SJCRH30 (cell line): Measurements from ENCODE around the genes SPOUT1 and SH3GLB2.

DNA sequence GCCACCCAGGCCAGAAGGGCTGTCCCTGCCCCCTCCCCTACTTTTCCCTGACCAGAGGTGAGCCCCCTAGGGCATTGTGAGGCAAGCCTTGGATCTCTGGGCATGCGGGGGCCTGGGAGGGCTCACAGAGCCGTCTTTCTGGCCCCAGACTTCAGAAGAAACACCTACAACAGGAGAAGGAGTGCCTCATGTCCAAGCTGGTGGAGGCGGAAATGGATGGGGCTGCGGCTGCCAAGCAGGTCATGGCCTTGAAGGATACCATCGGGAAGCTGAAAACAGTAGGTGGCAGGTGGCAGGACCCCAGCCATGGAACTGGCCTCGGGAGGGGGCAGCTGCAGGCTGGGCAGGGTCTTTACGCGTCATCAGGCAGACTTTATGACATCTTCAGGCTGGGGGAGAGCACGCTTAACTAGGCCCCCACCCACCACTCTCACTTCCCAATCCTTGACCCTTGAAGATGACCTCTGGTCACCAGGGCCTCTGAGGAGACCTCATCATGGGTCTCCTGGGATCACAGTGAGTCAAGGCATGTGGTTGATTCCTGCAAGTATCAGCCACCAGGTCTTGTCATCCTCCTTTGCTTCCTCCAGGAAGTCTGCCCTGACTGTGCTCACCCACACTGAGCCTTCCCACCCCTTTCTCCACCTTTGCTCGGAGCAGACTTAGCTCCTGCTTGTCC is 17.1 kb downstream of the ODF2 start:
- RAMPAGE, long total RNA: no peak

DNA sequence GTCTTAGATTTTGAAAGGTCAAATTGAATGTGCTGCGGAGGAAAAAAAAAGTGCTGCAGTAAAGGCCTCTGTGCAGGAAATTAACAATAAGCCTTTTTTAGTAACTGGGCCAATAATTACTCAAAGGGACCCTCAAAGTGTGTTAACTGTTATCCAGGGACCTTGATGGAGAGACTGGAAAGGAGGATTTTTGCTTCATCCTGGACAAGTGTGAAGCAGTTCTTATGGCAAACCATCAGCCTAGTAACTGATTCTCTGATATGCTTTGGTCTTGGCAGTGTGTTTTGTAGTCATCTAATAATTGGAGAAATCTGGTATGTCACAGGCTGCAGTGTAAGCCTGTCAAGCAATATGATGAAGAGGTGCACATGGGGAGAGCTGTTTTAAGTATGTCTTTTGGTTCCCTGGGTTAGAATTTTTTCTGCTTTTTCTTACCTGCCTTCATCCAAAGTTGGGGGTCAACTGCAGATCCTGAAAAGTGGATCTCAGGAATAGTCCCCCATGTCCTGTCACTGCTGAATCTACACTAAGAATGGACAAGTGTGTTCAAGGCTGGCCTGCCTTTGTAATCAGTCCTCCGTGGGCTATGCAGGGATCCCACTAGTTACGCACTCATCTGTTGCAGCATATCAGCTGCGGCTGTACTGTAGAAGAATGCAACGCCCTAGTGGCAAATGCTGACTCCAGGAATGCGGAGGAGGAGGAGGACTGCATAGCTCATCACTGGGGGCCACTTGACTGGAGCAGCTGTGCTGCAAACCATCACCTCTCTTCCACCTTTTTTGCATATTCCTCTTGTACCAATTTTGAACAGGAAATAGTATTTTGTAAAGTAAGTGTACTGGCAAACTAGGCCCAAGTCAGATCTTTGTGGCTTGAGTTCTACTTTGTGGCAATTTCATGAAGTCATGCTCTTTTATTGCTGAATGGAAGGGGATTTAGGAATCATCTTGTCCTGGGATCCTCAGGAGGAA is 1.9 kb downstream of the SPTAN1 start:
- RAMPAGE, long total RNA: no peak

GRCh38 chr9:128568543-128568909 is 16.1 kb downstream of the SPTAN1 start:
- RAMPAGE, long total RNA: no peak

GRCh38 chr9:128580847-128581191 is 28.4 kb downstream of the SPTAN1 start:
- RAMPAGE, long total RNA: no peak

DNA sequence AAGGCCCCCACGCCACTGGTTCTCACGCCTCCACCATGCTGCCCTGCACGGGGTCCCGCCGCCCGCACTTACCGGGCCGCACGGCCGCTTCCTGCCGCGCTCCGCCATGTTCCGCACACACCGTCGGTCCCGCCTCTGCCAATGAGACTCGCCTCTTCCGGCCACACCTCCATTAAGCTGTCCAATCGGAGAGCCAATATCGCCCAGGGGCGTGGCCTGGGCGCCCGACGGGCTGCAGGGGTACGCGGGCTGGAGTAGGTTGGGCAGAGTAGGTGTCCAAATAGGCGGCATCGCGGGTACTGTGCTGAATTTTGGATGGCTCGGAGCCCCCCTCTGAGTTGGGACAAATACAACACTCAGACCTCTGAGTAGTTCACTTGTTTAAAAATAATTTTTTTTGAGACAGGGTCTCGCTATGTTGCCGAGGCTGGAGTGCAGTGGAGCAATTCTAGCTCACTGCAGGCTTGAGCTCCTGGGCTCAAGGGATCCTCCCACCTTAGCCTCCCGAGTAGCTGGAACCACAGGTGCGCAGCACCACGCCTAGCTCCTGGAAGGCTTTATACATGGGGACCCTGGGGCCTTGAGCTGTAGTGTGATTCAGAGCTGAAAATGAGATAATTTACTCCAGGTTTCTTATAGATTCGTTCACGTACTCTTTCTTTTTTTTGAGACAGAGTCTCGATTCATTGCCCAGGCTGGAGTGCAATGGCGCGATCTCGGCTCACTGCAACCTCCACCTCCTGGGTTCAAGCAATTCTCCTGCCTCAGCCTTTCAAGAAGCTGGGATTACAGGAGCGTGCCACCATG is at the start of gene SPOUT1:
TSS of gene SPOUT1 (minus strand) at position 122 of the 807 bp plus-strand sequence.
- RAMPAGE, long total RNA: no peak

GRCh38 chr9:128862336-128863141 is 19.2 kb downstream of the KYAT1 start:
- RAMPAGE, long total RNA: no peak

GRCh38 chr9:128883642-128884693 is 2.0 kb downstream of the LRRC8A start:
- RAMPAGE, long total RNA: no peak

- RAMPAGE, long total RNA: no peak
Measured at GRCh38 chr9:128899322-128900331, 17.7 kb downstream of the LRRC8A start.

DNA sequence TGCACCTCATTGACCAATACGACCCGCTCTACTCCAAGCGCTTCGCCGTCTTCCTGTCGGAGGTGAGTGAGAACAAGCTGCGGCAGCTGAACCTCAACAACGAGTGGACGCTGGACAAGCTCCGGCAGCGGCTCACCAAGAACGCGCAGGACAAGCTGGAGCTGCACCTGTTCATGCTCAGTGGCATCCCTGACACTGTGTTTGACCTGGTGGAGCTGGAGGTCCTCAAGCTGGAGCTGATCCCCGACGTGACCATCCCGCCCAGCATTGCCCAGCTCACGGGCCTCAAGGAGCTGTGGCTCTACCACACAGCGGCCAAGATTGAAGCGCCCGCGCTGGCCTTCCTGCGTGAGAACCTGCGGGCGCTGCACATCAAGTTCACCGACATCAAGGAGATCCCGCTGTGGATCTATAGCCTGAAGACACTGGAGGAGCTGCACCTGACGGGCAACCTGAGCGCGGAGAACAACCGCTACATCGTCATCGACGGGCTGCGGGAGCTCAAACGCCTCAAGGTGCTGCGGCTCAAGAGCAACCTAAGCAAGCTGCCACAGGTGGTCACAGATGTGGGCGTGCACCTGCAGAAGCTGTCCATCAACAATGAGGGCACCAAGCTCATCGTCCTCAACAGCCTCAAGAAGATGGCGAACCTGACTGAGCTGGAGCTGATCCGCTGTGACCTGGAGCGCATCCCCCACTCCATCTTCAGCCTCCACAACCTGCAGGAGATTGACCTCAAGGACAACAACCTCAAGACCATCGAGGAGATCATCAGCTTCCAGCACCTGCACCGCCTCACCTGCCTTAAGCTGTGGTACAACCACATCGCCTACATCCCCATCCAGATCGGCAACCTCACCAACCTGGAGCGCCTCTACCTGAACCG is 12.2 kb upstream of the PHYHD1 start:
- RAMPAGE, long total RNA: no peak

- RAMPAGE, long total RNA: no peak
Measured at GRCh38 chr9:129027399-129028440, at the start of gene SH3GLB2. Gene SH3GLB2 (minus strand): TSS chr9:129028331.

- RAMPAGE, long total RNA: no peak
Measured at GRCh38 chr9:129077200-129077613, 3.7 kb upstream of the DOLPP1 start.

DNA sequence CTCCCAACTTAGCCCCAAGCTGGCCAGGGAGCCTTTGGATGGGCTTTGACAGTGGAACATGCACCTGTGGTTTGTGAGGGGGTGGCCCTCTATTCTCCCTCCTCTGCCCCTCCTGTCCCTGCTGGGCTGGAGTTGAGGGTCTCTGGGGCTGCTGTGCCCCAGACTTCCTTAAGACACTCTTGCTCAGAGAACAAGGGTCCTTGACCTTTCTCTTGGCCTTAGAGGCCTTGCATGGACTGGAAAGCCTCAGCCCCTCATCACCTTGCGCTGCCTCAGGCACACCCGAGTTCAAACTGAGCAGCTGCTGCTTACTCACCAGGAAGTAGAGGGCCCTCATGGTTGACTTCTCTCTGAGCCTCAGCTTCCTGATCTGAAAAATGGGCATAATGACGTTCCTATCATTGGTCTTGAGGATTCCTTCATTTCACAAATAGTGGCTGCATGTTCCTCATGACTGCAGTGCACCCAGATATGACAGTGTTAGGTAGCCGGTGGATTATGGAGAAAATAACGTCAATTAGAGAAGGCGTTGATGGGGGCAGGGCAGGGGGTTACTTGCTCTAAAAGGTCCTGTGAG is 28.7 kb downstream of the IER5L start:
- RAMPAGE, long total RNA: no peak

DNA sequence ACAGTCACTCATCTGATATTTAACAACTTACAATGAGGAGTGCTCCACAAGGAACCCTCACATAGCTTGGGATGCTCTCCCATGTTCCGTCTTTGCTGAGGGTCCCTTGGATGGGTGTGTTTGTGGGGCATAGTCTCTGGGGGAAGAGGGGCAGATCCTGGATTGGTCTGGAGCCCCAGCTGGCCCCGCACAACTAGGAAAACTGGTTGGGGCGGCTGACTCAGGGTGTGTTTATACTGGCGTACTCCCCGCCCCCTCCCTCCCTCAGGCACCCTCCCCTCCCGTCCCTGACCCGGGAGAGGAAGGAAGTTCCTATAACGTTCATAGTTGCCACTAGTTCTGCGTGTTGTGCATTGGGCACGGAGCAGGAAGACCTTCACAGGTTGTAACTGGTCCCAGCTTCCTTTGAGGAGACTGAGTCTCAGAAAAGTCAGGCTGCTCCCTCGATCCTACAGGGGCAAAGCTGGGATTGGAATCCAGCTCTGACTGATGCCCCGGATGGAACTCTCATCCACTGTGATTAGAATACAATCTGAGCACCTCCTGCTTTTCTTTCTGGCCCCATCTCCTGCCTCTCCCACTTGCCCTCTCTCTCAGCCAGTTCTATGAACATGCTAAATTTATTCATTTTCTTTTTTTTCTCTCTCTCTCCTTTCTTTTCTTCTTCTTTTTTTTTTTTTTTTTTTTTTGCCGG is 11.0 kb downstream of the IER5L start:
- RAMPAGE, long total RNA: no peak

DNA sequence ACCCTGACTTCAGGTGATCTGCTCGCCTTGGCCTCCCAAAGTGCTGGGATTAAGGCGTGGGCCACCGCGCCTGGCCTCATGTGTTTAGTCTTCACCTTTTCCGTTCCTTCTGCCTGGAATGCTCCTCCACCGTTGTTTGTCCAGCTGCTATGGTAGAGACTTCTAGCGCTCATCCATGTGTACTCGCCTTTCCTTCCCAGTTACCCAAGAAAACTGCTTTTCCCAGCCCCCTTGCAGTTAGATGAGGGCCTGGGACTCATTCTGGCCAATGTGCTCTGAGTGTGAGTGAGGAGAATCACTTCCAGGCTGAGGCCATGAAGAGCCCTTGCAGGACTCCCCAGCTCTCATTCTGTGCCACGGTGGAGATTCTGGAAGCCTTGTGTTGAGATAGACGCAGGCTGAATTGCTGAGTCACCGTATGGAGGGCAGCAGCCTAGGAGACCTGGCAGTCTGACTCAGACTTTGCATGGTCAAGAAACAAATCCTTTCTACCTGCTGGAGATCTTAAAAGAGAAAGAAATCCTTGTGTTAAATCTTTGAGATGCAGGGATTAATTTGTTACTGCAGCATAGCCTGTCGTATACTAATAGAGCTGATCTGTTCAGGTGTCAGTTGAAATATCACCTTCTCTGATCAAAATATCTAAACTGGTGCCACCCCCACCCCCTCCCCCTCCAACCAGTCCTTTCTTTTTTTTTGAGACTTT is 10.1 kb downstream of the IER5L start:
- RAMPAGE, long total RNA: no peak

- RAMPAGE, long total RNA: no peak
Measured at GRCh38 chr9:129172398-129173409, 5.4 kb downstream of the IER5L start.

DNA sequence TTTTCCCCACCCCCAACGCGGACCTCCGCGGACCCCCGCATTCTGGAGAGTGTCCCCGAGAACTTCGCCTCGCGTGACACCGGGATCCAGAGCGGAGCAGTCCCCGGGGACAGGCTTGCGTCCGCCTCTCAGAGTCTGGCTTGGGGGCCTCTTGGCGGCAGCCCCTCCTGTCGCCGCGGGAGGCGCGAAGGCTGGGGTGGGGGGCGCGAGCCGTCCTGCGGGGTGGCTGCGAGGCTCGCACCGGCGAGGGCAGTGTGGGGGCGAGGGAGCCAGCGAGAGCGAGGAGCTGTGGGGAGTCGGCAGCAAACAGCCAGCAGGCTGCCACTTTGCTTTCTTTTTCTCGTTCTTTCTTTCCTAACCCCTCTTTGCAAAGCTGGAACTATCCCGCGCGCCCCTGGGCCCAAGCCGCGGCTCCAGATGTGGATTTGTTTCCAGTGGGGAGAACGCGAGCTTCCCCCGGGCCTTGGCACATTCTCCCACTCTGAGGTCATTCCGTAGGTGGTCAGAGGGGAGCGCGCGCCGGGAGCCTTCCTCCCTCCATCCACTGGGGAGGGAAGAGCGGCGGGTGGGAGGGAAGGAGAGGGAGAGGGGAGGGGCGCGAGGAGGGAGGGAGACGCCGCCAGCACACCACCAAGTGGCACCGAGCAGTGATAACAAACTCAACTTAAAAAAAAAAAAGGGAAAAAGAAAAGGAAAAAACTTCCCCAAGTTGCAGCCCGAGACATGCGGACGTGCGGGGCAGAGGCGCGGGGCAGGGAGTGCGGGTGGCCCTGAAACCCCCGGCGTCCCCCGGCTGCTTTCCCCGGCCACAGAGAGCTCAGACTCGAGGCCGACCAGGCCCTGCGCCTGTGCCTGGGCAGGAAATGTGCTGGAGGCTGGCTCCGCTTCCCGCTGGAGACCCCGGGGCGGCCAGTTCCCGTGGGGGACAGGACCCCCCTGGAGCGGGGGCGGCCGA is 3.4 kb downstream of the IER5L start:
- RAMPAGE, long total RNA: no peak

DNA sequence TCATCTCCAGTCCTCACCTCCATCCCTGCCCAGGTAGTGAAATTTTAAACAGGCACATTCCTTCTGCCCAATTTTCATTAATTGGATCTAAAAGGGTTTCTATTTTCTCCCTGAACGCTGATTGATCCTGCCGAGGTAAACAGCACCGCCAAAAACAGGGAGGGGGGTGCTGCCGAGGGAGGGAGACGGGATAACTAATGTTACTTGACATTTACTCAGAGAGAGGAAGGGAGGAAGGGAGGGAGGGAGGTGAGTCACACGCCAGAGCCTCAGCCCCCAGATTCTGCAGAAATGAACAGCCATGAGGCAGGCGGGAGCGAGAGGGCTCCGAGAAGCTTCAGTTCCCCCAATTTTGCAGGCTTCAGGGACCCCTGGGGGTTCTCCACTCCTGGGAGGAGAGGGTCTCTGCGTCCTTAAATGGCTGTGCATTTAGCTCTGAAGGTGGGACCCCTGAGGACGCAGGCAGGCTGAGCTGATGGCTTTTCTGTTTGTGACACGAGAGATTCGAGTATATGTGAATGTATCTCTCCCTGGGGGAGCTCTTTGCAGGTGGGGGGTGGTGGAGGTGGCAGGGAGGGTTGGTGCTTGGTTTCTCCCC is 59.1 kb upstream of the IER5L start:
- RAMPAGE, long total RNA: no peak

DNA sequence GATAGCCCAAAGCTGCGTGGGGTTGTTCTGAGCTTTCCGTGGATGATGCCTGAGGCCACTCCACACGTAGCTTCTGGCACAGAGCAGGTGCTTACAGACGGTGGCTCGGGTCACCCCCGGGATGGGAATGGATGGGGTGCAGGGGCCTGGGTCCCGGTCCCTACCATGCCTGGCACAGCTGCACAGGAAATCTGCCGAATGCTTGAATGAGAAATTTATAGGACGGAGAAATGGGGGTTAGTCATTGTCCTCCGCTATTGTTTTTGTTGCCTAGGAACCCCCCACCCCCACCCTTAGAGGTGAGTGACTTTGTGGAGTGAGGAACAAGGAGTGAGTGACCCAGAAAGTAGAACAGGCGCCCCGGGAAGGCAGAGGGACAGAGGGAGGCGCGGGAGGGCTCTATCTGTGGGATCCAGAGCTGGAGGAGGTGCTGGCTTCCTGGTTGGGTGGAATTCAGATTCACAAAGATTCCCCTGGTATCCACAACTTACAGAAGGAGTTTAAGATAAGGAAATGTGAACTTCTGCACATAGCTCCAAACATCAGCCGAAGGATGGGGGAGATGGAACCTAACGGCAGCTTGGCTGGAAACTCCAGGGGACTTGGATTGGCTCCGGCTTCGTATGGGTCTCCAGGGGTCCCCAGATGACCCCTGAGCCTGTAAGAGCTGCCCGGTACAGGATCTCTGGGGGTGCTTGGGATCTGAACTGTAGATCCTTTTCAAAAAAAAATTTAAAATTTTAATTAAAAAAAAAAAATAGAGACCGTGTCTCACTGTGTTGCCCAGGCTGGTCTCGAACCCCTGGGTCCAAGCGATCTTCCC is 68.5 kb upstream of the IER5L start:
- RAMPAGE, long total RNA: no peak

DNA sequence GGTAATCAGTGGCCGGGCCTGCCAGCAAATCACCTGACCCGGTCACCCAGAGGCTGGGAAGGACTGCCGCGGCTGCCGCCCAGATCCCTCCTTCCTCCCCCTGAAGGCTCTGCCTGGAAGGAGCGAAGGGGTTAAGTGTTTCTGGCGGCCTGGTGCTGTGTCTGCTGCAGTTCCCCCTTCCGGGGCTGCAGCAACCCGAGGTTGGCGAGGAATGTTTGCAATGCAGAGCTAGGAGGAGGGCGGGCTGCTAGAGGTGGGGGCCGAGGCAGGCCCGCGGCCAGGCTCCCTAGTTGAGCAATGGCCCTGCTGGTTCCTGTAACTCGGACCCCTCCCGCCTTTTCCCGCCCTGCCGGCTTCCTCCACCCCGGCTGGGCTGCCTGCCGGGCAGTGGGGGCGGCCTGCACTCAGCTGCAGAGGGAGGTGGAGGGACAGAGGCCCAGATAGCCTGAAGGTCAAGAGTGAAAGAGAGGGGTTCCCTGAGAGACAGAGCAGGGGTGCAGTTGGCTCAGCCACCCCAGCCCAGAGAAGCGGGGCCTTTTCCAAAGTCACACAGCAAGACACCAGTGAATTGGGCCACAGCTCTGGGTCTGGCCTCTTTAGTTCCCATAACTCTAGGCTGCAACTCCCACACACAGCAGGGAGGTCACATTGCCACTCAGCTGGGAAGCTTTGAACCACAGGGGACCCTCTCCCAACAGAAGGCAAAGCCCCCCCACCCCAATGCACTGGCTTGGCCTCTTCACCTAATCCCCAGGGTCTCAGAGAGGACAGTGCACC is 156.4 kb upstream of the IER5L start:
- RAMPAGE, long total RNA: no peak

- RAMPAGE, long total RNA: no peak
Measured at GRCh38 chr9:129401770-129402891, 218.8 kb downstream of the C9orf50 start.